Left lung (tissue), 1 donor: ENCODE measurements around a stretch of chr5.

- PRO-cap, result unidirectional peak, minus-strand start at chr5:14993433
Measured at GRCh38 chr5:14993190-14993953, 121.8 kb upstream of the ANKH start.

DNA sequence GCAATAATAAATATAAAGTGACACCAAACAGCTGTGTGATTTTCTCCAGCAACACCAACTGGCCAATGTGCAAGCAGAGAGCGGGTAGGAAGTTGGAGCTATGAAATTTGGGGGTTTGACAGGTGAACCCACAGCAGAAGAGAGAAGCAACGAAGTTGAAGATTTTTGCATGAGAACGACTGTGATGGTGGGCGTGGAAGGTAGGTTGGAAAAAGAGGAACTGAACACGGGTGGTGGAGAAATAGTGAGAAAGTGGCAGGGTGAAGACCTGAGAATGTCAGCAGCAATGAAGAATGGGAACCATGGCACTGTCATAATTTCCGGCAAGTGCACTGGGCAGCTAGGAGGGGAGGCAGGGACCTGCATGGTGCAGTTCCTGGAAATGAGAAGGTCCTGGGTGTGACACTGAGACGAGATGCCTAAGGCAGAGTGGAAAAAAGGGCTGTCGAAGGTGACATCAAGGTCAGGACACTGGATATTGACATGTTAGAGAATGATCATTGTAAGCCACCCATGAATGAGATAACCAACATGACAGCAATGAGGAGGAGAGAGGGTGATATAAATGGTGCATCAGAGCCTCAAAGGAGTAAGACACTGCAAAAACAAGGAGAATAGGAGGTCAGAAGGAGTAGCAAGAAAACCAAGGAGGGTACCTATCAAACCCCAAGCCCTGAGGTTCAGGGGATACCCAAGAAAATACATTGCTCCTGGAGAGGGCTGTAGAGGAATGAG, 283.1 kb downstream of the FBXL7 start:
- PRO-cap, result no peak

DNA sequence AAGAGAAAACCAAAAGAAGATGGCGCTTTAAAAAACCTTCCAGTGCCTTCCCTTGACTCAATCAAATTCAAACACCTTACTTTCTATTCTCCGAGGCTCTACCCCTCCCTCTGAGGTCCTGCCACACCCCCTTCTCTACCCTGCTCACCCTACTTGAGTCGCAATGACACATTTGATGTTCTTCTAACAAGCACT, 1.4 kb upstream of the ZNF622 start:
- PRO-cap, result no peak

DNA sequence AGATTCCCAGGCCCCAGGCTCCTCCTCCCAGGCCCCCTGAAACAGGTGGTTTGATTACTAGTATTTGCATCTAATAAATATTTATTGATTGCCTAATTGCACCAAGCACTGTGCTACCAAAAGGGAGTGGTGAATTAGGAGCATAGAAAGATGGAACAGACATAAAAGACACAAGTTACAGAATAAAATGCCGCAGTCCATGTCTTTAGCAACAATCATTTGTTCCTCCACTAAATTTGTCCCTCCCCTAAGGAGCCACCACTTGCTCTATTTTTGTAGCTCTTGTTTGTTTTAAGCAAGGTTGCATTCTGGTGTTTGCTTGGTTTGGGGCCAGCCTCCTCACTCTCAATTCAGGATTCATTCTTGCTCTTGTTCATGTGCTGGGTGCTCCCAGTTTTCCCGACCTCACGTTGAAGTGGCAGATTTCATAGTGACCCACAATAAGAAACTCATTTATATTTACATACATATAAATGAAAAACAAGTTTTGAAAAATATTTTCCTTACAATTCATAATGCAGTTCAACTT, 42.1 kb downstream of the RETREG1 start:
- PRO-cap, result no peak

- PRO-cap, result no peak
Measured at GRCh38 chr5:16589620-16590260, 27.1 kb downstream of the RETREG1 start.

DNA sequence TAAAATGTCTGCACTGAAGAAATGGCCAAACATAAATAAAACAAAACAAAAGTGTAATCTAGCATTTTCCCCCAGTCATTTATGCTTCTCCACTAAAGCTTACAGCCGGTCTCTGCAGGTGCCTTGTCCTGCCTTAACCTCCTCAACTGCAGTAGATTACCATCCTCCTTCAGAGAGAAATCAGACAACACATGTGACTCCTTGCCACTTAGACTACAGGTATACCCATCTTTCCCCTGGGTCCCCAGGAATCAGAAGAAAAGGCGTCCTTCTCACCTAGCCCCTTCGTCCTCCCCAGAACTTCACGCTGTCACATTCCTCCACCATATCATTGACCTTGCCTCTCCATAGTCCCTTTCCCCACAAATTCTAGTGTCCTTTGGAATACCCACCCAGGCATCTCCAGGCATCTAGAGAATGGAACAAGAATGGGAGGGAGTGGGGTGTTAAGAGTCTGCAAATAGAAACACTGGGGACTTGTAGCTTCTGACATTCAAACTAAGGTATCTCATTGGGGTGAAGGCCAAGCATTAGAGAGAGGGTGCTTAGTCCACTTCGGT, 11.6 kb downstream of the RETREG1 start:
- PRO-cap, result no peak

DNA sequence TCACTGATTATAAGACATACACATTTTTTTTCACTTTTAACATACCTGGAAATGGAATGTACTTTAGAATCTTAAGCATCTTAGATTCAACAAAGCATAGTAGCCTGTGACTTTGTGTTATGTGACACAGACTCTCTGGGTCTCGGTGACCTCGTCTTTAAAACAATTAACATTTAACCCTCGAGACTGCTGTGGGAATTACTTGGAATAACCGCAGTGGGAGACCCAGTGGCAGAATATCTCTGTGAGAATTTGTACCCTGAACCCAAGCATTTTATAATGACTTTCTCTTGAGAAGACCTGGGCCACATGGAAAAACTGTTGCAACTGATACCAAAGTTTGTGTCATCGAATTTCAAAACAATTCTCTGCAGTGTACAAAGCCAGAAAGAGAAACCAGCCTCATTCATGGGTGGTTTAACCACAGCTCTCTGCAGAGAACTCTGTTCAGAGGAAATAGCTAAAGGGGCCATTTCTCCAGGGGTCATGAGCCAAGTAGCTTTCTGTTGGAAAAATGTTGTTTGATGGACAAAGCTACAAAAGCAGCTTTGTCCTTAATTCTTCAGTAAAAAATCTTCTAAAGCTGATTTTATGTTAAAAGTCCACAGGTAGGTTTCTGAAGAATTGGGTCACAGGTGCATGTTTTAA, 10.0 kb upstream of the RETREG1 start:
- PRO-cap, result no peak

DNA sequence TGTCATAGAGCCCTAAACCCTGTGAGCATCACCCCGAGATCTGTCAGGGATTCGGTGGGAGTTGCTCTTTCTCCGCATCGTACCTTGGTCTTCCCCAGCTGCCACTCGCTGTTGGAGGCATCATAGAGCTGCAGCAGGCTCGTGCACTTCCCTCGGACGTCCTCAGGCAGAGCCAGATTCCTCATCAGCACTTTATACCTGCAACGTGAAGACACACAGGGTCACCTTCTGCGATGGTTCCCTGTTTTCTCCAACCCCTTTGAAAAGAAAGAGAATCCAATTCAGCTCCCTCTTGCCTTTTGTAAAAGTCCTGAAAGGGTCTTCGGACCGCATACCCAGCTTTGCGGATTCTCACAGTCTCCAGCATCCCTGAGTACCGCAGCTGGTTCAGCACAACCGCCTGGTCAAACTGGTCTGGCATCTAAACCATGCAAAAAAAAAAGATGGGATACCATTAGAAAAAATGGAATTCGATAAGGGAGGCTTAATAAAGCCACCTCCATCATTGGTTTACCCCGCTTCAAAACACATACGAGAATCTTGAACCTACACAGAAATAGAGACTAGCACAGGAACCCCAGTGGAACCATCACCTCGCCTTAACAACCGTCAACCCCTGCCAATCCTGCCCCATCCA, 94.1 kb upstream of the RETREG1 start:
- PRO-cap, result no peak

DNA sequence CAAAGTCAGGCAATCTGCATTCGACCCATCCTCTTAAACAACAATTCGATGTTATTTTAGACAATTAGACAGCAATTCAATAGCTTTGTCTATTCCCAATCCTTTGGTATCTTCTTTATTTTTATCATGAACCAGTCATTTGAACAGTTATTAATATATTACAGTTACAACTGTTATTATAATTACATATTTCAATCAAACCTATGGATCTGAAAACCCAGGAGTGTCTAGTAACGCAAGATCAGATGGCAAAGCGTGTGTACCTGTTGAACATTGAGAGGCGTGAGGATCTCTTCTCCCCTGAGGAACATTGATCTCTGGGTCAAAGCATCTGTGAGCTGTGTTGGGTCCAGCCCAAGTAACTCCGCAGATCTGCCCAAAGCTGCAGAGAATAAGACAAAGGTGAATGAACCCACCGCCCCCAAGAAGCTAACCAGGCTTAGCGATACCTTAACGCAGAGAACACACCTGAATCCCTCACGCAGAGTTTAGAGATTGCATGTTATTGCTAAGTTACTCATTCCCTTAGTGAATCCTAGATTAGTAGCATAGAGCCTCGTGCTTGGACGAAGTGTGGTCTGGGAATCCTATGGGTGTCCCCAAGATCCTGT, 149.1 kb upstream of the RETREG1 start:
- PRO-cap, result no peak

GRCh38 chr5:16874316-16875089, 61.6 kb downstream of the MYO10 start:
- PRO-cap, result no peak

- PRO-cap, result no peak
Measured at GRCh38 chr5:16934609-16935113, 1.4 kb downstream of the MYO10 start.

- PRO-cap, result no peak
Measured at GRCh38 chr5:17069826-17070277, 133.8 kb upstream of the MYO10 start.

GRCh38 chr5:17077949-17078245, 139.5 kb upstream of the BASP1 start:
- PRO-cap, result no peak

- PRO-cap, result no peak
Measured at GRCh38 chr5:17222533-17223114, 5.2 kb downstream of the BASP1 start.

DNA sequence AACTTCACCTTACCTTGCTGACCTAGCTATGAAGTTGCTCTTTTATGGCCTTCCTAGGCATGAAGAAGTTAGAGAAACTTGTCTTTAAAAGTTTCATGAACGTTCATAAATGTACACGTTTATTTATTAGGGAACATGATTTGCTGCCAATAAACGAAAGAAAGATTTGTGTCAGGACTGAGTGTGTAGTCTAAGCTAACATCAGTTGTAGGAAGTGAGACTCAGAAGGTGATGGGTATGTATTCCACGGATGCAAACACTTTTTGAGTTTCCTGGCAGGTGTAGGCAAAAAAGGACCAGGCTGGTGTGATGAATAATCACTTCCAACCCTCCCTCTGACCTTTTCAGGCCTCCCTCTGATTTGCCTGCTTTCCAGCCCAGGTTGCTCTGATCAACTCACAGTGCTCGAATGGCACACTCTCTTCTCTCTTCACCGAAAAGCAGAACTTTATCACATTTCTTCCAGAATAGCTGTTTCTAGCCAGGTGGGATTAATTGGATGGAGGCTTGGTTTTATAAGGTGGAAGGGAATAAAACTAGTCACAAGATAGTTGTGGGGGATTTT, 51.8 kb downstream of the BASP1 start:
- PRO-cap, result no peak

GRCh38 chr5:17275813-17276917, 58.7 kb downstream of the BASP1 start:
- PRO-cap, result no peak

DNA sequence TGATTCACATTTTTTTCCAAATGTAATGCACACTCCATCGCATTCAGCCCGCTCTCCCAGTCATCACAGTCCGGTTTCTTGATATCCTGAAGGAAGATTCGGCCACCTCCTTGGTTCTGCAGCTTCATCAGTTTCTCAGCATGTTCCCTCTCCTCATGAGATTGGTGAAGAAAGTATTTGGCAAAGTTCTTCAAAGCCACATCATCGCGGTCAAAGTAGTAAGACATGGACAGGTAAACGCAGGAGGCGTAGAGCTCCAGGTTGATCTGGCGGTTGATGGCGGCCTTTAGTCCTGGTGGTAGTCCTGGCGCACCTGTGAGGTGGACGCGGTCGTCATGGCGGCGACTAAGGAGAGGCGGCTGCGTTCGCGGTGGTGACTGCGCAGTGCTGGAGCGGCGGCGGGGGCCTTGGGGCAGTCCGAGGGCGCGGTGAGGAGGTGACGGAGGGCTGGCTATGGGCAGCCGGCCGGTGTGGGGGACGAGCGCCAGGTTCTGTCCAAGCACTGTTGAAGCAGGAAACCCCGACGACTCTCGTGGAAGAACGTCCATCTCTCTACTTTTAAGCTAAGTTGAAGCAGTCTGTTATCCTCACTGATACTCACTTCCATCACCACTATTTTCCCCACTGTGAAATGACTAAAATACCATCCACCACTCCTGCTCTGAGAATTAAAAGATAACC, 136.8 kb downstream of the BASP1 start:
- PRO-cap, result no peak

DNA sequence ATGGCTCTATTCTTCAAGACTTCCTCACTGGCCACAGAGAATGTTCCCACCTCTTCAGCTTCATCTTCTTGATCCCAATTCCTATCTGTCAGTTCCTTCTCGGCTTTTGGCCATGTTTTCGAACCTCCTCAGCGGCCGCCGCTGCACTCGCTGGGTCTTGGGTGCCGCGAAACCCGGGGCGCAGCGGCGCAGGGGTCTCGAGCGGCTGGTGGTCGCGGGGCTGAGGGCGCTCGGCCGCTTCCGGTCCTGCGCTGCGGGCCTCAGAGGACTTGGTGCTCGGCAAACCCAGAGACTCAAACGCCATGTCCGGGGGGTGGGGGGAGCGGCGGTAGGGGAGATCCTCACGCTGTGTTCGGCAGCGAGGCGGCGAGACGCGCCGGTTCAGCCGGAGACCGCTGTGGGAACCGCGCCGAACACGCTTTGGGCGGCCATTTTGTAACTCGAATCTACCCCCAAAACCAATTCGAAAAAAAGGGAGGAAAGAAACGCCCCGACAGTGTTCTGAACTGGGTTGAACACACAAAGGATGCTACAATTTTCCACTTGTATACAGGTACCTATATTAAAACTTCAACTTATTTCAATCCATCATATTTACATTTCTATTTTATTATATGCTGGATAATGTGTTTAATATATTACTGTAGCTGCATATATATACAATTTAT, 317.5 kb upstream of the CDH18 start:
- PRO-cap, result no peak

GRCh38 chr5:23013433-23014084, 160.4 kb upstream of the CDH12 start:
- PRO-cap, result no peak

- PRO-cap, result no peak
Measured at GRCh38 chr5:24510376-24510808, 134.4 kb downstream of the CDH10 start.